HGPS cell (cell line): ENCODE results near the gene BPNT1.

DNA sequence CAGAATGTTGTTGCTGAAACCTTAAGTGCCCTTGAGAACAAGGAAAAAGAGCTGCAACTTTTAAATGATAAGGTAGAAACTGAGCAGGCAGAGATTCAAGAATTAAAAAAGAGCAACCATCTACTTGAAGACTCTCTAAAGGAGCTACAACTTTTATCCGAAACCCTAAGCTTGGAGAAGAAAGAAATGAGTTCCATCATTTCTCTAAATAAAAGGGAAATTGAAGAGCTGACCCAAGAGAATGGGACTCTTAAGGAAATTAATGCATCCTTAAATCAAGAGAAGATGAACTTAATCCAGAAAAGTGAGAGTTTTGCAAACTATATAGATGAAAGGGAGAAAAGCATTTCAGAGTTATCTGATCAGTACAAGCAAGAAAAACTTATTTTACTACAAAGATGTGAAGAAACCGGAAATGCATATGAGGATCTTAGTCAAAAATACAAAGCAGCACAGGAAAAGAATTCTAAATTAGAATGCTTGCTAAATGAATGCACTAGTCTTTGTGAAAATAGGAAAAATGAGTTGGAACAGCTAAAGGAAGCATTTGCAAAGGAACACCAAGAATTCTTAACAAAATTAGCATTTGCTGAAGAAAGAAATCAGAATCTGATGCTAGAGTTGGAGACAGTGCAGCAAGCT is 38.1 kb downstream of the CENPF start:
- RRBS = no CpG with 5 or more reads among the region's 2 CpGs

- RRBS = no CpG with 5 or more reads among the region's 14 CpGs
These were observed 77.2 kb upstream of the KCNK2 start for GRCh38 chr1:215005152-215005996.

DNA sequence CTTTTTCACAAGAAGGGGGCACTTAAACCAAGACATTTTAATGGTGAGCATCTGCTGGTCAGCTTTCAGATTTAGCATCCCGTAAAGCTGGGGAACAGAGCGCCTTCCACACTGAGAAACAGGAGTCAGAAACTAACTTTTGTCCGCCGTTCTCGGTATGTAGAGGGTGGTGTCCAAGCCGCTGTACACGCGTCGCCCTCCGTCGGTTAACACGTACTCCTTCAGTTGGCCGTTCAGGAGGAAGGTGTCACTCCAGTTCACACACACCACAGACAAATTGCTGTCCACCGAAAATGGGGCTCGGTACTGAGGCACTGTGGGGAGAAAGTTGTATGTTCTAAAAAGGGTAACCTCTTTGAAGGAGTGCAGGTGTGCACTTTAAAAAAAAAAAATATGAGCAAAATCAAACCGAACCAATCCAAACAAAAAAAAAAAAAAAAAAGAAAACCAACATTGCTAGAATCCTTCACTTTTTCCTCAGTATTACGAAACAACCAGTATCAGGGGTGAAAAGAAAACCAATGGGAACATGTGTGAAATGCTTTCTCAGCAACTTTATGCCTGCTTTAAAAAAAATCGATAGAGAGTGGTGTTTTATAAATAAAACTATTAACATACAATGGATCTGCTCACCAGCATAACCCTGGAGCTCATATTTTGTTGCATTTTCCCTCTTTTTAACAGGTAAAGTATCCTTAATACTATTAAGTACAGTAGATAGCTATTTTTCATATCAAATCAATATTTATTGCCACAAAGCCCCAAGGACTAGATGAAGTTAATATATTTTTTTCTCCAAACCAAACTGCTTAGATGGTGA is 73.5 kb downstream of the KCTD3 start:
- RRBS = no CpG with 5 or more reads among the region's 18 CpGs

DNA sequence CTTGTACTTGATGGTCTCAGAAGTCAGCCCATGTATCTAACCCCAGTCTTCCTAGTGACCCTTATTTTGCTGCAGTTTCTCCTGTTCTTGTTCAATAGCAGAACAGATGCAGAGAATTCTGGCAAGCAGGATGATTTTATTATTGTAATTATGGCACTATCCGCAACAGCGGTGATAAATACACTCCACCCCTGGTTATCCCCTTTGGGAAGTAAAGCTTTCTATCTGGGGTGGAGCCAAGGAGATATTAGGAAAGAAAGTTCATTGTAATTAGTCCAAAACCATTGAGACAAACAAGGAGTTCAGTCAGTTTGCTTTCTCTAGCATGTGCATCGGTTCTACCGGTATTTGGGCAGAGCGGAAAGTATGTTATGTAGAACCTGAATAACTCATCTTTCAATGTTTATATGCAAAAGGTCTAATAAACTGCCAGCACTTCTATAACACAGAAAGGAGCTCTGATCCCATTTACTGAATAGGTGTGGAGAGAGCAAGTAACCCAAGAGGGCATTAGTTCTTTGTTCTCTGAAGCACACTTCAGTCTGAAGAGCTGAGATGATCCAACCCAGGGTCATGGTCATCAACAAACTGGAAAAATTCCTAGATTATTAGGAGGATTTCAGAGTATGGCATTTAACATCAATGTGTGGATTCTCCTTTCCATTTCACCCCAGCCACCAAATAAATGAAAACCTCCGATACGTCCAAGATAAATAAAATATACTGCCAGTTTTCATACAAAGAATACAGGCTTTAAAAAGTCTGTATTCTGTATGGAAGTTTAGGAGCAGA is 3.5 kb downstream of the TGFB2 start:
- RRBS = no CpG with 5 or more reads among the region's 7 CpGs

DNA sequence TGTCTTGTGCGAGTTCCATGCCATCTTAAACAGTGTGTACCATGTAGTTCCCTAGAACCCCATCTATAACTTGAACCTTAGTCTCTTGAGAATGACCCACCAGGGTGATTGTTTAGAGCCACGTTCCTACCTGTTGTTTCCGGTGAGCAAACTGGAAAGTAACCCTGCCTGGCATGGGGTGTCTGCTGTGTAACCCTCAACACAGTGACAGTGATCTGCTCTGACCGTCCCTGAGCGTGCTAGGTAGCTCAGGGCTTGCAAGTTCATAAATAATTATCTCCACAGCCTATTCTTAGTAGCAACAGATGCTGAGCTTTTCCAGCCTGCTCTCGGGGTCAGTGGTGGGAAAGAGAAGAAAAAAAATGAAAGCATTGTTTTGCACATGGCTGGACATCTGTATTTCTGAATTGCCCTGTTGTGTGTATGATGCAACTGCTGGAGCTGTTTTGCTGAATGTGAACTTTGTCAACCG is 26.7 kb downstream of the TGFB2 start:
- RRBS = no CpG with 5 or more reads among the region's 7 CpGs

- RRBS = no CpG with 5 or more reads among the region's 7 CpGs
These were observed 367.1 kb downstream of the TGFB2 start for GRCh38 chr1:218712254-218712668.

DNA sequence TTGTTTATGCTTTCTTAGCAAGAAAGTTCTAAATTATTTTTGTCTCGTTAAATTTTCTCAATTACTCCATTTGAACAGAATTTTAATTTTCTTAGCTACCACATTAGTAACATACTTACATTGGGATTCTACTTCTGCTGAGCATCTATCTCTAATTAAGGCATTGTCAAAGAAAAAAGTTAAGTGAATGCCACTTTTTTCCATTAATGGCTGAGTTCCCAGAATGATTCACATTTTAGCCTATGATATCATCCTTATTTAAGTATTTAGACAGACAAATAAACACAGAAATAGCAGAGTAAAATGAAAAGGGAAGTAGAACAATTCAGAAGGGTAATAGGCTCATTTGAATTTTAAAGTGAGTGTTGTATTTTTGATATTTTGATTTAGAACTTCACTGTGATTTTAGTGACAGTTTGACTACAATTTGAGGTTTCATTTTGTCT is 15.3 kb downstream of the LYPLAL1 start:
- RRBS = no CpG with 5 or more reads among the region's 1 CpG

DNA sequence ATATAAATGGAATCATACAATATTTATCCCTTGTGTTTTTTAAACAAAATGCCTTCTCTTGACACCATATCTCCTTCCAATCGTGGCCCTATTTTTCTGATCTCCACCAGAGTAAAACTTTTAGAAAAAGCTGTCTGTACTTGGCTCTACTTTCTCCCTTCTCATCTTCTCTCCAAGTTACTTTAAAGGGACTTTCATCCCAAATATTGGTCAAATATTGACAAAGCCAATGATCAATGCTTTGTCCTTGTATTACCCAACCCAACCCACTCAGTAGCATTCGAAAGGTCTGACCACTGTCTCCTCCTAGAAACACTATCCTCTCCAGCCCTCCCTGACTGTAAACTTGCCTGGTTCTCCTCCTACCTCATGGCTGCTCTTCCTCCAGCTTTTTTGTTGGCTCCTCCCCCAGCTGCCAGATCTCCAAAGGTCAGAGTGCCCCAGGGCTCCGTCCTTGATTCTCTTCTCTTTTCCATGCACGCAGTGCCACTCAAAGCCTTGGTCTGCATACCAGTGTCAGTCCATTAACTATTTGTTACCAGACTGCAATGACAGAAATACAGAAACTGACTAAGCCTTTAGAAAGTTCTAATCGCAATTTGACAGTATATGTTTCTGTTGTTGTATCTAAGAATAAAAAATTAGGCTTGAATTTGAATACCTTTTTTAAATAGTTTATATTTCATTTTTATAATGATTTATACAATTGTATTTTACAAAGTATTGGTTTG is 44.4 kb downstream of the SLC30A10 start:
- RRBS = no CpG with 5 or more reads among the region's 5 CpGs

DNA sequence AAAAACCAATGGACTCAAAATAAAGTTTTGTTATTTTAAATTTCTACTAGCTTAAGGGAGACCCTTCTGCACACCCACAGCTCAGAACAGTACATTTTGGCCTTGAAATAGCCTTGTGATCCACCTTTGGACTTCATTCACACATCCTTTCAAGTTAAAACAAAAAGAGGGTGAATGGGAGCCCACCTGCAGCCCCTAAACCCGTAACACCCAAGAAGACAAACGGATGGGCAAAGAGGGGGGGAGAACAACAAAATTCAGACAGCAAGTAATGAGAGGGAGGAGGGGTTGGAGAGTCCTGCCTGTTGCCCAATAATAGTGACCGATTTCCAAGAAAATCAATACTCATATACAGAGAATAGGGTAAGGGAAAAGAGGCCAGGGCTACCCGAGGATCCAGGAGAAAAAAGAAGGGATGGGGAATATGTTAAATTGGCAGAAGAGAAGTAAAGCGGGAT is 1.2 kb downstream of the SLC30A10 start:
- RRBS = no CpG with 5 or more reads among the region's 5 CpGs

- RRBS = no CpG with 5 or more reads among the region's 5 CpGs
These were observed 51.8 kb upstream of the SLC30A10 start for GRCh38 chr1:219979898-219980777.

DNA sequence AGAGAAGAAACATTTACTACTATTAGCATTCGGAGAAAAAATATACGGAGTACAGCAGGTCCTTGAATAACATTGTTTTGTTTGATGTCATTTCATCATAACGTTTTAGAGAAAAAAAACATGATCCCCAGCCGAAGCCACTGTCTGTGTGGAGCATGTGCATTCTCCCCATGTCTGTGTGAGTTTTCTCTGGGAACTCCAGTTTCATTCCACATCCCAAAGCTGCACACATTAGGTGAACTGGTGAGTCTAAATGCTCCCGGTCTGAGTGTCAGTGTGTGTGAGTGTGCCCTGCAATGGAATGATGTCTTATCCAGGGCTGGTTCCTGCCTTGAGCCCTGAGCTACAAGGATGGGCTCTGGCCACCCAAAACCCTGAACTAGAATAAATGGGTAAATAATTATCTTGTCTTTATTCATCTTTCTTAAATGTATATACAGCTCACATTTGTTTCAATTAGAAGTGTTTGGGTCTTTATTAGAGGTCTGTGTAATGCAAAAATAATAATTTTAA is 52.2 kb downstream of the EPRS1 start:
- RRBS = no CpG with 5 or more reads among the region's 5 CpGs

DNA sequence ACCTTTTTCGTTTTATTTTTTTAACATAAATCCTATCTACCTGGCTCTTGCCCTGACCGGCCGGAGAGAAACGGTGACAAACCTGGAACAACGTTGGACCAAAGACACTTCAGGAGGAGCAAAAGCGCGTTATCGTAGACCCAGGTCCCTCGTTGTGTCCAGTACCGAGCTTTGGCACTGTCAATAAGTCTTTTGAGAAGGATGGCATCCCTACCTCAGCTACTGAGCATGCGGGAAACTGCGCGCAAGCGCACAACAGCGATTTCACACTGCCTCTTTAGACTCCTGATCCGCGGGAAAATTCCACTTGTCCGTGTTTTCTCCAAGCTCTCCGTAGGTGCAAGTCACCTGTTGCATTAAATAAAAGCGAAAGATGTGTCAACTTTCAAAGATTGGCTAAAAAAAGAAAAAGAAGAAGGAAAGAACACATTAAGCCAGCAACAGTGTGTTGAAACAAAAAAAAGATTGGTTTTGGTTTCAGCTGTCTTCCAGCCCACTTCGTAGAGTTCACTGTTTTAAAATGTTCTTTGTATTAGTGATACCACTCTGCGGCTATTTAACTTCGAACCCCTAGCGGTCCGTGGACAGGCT is at the start of gene BPNT1:
Gene BPNT1 (minus strand): TSS at position 185 of the 591 bp plus-strand sequence.
- RRBS = no CpG with 5 or more reads among the region's 25 CpGs

GRCh38 chr1:220199790-220200835 is 72.1 kb downstream of the RAB3GAP2 start:
- RRBS = no CpG with 5 or more reads among the region's 4 CpGs

DNA sequence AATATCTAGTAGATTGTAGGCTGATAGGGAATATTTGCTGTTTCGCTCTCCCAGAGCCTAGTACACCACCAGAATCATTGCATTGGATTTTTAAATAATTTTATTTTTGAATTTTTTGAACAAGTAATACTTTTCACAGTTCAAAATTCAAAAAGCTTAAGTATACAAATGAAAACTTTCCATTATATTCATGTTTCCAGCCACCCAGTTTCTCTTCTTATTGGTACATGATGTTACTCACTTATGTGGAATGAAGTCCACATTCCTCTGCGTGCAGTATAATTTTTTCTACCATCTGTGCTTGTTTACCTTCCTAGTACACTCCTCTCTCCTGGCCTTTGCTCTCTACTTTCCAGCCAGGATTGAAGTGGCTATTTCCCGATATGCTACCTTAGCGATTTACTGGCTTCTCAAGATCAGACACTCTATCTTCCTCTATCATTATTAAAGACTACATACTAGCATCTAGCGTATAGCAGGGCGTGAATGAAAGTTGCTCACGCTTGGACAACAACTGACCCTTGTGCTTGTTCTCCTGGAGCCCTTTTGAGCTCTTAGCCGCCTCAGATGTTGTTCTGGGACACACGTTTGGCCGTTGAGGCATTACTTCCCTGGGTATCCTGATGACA is 13.6 kb upstream of the MTARC2 start:
- RRBS = no CpG with 5 or more reads among the region's 10 CpGs

DNA sequence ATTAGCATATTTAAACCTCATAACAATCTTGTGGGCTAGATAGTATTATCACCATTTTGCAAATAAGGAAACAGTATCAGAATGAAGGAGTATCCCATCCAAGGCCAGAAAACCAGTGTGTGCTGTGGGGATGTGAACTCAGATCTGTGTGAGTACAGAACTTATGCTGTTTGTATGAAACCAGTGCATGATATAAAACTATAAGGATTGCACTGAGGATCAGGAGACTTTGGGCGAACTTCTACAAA is 2.5 kb downstream of the MTARC2 start:
- RRBS = no CpG with 5 or more reads among the region's 1 CpG

DNA sequence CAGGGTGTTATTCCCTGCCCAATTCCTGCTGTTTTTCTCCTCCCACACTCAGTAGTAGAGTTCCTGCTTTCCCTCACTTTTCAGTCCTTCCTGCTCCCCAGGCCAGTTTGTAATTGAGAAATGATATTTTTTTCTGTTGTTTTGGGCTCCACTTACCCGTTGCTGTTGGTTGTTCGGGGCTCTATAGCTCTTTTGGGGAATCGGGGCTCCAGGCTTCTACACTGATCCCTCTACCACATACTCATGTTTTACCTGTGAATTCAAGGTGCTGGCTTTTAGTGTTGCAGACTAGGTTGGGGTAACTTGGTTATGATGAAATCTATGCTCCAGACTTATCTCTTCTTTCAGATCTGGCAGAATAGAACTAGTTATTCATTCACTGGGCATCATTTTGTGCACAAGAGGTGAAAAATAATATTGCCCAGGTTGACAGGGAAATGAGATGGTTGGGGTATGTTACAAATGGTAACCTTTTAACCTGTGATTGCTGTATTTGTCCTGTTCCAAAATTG is 3.5 kb downstream of the MTARC2 start:
- RRBS = no CpG with 5 or more reads among the region's 3 CpGs

- RRBS = 30% methylated on average over 5 of the region's 20 CpGs
These were observed 23.5 kb downstream of the MTARC1 start for GRCh38 chr1:220810161-220810678.

- RRBS = no CpG with 5 or more reads among the region's 14 CpGs
These were observed 32.0 kb downstream of the MTARC1 start for GRCh38 chr1:220818733-220819078.

DNA sequence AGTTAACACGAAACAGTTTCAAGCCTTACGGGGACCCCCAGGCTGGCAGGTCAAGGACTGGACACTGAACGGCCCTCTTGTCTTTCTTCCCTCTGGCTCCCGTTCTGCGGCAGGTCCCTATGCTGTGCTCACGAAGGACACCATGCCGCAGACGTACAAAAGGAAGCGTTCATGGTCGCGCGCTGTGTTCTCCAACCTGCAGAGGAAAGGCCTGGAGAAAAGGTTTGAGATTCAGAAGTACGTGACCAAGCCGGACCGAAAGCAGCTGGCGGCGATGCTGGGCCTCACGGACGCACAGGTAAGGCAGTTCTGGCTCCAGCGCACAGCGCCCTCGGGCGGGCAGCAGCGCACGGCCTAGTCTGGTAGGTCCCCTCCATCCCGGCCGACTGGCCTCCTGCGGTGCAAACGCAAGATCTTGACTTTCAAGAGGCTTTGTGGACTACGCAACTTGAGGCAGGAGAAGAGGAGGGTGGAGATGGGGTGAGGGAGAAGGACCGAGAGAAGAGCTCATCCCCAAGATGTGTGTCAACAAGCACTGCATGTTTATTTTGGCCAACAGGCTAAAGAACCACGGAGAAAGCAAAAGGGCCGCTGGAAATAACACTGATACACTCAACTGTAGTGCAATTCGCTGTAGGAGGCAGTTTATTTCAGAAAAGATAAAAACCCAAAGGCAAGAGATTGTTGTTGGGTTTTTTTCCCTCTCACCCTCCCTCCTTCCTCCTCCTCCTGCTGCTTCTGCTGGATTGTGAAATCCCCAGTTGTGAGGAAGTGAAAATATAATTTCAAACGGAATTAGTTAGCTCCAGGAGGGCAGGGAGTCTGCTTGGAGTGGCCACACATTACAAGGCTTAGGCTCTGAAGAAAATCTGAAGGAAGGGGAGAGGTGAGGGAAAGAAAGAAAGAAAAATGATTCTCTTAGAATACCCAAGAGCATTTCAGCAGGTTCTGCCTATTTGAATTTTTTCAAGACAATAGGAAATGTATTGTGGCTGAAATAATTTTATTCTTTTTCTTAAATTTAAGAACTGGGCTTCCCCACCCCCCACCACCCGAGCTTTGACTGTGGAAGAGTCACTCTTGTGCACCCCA is 3.2 kb downstream of the HLX start:
- RRBS = no CpG with 5 or more reads among the region's 36 CpGs